Jejunum (tissue), 1 donor: Measurements from ENCODE around the gene SDS.

- PRO-cap: no peak
These were observed 46.3 kb downstream of the MAPKAPK5 start for GRCh38 chr12:111888405-111888630.

- PRO-cap: no peak
These were observed 106.3 kb downstream of the HECTD4 start for GRCh38 chr12:112275918-112276275.

GRCh38 chr12:112380883-112381544 is 1.2 kb downstream of the HECTD4 start:
- PRO-cap: no peak

DNA sequence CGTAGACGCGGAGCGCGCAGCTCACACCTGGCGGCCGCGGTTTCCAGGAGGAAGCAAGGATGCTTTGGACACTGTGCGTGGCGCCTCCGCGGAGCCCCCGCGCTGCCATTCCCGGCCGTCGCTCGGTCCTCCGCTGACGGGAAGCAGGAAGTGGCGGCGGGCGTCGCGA is 162 bp upstream of the PTPN11 start:
- PRO-cap: bidirectional peak, plus-strand start outside the sequence, minus-strand start at position 135 of the sequence

DNA sequence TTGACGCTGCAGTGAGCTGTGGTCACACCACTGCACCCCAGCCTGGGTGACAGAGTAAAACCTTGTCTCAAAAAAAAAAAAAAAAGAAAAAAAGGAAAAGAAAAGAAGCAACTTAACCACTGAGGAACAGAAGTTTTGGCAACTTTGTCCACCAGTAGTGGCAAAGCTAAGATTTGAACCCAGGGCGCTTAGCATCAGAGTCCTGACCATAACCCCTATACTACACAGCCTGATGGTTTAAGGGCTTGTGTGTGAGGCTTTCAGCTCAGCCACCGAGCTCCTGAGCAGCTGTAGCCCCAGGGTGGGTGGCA is 21.2 kb downstream of the RASAL1 start:
- PRO-cap: no peak

DNA sequence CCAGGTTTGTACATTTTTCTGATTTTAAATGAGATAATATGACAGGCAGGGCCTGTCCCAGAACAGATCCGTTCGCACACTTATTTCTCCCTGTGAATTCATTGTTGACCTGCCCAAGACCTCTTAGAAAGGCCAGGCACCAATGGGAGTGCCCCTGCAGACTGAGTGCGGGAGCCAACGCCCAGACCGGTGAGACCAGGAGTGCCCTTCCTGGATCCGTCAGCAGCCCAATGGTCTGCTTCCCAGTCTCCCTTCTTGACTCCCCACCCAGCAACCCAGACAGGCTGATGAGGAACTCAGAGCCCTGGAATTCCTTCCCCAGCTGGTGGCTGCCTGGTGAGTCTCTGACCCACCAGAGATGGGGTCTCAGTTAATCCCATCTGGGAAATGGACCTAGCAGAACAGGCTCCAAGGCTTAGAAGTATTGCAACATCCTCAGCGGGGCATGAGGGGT is 1.4 kb upstream of the RASAL1 start:
- PRO-cap: no peak

DNA sequence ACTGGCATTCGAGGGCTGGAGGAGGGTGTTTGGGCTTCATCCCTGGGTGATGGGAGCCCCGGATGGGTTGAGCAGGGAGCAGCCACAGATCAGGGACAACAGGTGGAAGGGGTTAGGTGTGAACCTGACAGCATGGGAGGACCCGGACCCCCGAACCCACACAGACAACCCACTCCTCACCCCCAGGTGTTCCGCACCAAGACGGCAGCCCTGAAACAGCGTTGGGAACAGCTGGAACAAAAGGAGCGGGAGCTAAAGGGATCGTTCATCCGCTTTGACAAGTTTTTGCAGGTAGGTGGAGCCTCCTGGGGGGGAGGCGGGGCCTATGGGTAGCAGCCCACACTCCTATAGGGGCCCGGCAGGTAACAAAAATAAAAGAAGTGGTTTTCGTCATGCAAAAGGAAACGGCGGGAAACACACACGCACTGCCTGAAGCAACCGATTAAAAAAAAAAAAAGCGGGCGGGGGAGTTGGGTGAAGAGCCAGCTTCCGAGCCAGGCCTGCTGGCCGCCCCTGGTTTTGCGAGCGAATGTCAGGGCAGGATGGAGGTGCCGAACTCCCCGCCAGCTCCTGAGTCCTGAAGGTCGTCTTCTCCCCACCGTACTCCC is 3.2 kb downstream of the CFAP73 start:
- PRO-cap: no peak

DNA sequence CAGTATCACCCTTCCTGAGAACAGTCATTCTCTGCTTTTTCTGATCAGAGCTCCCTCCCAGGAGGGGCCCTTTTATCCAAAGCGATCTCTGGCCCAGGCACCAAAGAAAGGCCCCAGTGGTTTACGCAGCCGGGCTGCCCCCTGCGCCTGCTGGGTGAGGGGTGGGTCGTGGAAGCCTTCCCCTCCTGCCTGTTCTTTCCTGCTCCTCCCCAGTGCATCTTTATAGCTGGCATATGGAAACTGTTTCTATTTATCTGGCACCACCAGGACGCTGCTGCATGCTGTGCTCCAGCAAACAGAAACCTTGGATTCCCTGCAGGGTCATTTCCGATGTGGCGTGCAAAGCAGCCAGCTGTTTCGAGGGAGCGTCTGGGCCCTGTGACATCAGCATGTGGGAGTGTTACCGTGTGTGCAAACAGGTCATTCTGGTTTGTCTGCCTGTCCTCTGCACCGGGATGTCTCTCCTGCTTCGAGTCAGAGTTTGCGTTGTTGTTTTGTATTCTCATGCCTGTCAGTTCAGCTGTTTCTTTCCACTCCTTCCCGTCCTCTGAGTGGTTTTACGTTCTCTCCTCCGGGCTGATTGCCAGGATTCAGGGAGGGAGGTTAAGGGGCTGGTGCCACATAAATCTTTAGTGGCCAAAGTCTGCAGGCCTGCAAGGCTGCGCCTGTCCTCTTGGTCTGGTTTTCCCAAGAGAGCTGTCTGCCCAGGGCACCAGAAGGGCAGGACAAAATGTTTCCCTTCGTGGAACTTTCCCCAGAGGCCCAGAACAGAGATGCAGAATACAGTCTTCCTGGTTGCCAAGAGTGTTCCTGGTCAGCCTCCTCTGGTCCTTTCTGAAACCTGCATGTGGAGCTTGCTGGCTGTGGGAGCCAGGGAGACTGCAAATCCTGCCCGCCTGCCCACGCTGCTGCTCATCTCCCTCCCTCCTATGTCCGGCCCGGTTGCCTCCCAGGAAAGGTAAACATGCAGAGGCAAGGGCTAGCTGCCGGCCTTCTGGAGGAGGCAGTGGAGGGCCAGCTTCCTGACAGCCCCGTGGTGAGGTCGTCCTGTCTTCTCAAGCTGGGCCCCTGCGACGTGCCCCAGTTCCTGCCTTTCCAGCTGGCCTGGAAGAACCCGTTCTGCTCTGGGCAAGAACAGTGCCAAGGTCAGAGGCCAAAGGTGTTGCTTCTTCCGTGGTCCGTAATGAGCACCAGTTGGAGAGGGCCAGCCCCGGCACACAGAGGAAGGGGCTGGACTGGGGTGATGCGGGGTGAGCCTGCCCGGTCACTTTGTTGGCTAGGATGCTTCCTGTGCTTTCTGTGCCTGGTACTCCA is 24.8 kb downstream of the TPCN1 start:
- PRO-cap: bidirectional peak, plus-strand start at position 324 of the sequence, minus-strand start at position 306 of the sequence; bidirectional peak, plus-strand start at position 757 of the sequence, minus-strand start at position 549 of the sequence

DNA sequence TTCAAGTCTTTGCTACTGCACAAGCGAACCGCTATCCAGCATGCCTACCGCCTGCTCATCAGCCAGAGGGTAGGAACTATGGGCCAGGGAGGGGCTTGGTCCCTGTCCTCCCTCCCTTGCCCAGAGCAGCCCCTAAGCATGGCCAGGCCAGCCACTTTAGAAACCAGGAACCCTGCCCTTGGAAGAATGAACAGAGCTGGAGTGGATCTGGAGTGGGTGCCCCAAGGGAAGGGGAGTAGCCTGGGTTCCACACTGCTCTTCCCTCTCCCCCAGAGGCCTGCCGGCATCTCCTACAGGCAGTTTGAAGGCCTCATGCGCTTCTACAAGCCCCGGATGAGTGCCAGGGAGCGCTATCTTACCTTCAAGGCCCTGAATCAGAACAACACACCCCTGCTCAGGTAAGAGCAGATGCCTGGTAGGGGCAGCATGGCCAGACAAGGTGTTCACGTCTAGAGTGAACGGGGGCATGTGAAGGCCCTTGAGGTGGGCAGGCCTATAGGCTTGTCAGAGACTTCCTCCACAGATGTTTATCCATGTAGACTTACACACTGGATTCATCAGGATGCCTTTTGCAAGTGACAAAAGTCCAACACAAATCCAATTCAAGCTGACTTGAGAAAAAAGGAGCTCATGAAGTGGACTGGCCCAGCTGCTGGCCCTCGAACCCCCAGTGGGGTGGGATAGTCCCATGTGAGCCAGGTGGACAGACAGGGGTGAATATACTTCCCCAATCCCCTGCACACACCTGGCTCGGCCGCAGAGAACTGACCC is 55.9 kb downstream of the TPCN1 start:
- PRO-cap: no peak

DNA sequence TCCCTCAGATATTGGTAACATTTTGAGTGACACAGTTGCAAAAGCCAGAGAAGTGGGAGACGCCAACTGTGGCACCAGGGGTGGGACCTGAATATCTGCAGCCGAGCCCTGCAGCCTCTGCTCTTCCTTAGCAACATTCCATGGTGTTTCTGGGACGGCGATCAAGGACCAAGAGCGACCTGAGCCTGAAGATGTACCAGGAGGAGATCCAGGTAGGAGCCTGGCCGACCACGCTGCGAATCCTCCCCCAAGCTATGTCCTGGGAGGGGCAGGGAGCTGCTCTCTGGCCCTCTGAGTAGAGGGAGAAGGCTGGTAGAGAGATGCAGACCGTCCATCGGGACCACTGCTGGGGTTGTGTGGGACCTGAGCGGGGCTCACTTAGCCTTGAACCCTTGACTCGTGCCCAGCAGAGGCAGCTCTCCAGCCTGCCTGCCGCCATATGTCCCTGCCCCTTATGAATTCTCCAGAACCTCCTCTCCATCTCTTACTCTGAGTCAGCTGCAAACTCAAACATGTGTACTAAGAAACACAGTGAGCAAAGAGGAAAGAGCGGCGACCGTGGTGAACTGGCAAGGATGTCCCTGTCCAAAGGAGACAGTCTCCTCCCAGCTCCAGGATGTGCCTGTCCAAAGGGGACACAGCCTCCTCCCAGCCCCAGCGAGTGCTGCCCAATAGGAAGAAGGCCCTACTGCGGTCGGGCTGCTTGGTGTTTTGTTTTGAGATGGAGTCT is 41.6 kb downstream of the SLC8B1 start:
- PRO-cap: no peak

- PRO-cap: no peak
These were observed 37.8 kb downstream of the SLC8B1 start for GRCh38 chr12:113296815-113297706.

DNA sequence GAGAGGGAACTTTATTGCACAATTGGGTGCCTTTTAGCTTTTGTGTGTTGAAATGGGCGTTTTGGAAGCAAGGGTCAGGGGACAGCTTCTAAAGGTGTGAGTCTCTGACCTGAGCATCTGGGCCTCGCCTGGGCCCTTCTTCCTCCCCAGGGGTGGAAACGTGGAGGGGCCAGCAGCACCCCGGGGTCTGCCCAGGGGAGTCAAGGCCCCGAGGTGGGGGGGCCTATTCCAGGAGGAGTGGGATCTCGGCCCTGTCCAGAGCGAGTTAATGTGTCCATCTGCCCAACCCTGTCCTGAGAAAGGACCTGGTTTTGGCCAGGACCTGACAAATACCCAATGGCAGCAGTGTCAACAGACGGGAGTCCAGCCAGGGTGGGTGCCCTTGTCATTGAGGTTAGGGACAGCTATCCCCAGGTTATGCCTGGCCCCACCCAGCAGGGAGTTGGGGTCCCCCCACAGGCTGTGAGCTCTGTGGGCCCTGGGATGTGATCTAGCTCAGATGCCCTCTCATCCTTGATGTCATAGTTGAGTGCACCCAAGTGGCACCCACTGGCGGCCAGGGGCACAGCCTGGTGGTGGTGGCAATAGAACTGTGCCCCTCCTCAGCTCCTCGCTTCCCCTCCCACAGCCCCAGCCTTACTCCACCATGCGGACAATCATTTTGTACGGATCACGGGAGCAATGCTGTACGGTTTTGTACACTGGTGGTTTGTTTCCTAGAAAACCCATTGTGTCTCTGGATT is 36.9 kb downstream of the SLC8B1 start:
- PRO-cap: no peak

DNA sequence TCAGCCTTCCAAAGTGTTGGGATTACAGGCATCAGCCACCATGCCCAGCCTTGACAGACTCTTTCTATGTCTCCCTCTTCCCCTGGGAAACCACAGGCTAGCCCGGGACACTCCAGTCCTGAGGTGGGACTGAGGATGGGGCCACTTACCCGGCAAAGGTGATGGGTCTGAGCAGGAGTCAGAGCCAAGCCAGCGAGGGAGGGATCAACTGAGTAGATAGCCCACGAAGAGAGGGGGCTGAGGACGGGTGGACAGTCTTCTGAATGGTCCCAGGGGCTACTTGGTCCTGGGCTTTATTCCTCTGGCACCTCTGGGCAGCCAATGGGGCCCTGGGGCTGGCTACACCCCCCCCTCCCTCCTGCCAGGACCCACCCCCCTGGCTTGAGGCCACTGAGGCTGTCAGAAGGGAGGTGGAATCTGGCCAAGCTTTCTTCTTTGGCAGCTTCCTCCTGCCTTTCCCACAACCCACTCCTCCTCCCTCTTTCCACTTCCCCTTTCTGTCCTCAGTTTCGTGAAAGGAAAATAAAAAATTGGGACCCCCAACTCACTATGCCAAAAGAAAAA is at the start of gene SDS:
Gene SDS (minus strand): TSS at position 269 of the 564 bp plus-strand sequence.
- PRO-cap: unidirectional peak, minus-strand start at position 269 of the sequence

DNA sequence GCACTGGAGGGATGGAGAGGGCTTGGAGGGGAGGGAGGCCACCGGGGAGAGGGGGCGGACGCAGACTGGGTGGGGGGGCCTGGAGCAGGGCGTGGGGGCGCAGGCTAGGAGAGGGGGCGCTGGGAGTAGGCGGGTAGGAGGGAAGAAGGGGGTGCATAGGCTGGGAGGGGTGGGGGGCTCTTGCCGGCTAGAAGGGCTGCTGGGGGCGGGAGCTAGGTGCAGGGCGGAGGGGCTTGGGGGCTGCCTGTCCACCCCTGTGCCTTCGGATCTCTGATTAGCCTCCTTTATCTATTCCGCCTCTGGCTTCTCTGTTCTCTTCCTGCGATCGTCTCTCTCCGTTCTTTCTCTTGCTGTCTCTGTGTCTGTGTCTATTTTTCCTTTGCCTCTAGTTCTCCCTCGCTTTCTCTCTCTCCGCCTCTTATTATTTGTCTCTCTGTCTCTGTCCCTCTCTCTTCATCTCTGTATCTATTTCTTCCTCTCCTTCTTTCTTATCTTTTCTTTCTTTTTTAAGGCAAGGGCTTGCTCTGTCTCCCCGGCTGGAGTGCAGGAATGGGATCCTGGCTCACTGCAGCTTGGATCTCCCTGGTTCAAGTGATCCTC is 166.8 kb upstream of the LHX5 start:
- PRO-cap: no peak

DNA sequence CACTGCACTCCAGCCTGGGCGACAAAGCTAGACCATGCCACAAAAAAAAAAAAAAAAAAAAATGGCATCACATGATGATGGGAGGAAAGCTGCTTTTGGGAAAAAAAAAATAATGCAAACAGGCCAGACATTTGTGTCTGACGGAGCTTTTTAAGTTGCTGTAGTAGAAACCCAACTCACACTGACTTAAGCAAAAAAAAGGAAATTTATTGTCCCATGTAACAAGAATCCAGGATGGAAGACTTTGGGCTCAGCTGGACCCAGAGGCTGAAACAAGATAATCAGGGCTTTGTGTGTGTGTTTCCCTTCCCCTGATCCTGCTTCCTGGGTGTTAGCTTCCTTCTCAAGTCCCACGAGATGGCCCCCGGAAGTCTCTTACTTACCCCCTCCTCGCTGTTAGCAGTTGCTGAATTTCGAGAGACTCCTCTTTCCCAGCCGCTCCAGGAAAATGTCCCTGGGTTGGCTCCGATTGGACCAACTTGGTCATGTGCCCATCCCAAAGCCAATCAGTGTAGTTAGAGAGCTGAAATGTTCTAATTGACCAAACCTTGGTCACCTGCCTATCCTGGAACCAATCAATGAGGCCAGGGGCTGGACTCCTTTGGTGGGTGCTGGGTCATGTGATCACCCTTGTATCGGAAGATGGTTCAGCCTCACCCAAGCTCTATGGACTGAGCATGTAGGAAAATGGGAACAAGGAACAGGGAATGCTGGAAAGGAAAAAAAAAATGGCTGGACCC is 192.7 kb downstream of the RBM19 start:
- PRO-cap: no peak

DNA sequence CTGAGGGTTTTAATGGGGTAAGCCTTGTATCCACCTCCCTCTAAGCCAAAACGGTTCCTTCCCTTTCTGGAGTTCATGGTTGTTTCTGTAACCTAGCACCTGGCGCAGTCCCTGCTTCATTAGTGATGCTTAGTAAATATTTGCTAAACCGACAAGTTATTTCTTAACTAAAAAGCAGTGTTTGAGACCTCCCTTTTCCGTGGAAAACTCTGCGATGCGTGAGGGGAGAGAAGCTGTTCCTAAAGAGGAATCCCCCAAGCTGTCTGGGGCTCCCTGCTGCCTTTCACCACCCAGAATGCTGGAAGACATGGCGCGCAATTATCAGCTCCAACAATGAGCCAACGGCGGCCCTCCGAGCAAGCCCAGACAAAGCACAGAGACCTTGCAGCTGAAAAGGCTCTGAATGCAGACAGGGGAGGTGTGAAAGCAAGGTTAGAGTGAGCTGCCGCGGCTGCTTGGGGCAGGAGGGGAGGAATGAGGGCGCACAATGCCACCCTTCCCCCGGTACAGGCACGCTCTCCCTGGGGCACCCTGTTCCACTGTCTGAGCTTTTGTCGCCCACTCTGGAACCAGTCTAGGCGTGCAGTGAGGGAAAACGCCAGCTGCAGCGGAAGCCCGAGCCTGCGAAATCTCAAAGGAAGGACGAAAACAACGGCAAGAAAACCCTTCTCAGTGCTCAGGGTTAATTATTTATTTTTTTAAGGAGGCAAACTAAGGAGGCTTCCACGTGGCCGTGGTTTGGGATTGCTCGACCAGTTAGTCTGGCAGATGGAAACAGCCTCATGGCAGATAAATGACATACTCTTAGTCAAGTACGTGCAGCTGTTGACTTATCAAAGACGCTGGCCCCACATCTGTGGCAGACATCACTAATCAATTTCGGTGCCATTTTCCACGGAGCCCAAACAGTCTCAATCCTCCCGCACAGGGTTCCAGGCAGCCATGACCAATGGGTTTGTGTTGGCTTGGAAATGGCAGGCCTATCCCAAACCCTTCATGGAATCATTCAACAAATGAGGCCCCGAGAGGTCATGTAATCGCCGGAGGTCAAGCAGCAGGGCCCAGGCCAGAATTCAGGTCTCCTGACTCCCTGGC is 66.3 kb downstream of the RBM19 start:
- PRO-cap: no peak

- PRO-cap: no peak
These were observed 70.8 kb downstream of the TBX5 start for GRCh38 chr12:114335146-114335557.

DNA sequence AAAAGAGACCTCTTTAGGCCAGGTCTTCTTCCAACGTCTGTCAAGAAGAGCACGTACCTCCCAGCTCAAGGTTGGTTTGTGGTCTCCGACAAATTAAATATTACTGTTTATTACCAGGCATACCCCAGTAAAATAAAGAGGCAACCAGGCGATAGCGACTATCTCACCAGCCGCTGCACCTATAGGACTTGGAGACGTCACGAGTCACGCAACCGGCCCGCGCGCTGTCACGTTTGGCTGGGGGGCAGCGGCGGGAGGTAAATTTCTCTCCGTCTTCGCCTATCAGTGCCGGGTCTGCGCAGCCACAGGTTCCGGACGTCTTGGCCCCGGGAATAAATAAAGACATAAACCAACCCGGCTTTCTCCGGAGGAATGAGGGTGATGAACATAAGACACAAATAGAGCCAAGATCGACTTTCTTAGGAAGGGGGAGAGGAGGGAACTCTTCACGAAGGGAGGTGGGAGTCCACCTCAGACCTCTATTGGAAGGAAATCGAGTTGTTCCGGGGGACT is 2.0 kb upstream of the TBX5 start:
- PRO-cap: no peak

DNA sequence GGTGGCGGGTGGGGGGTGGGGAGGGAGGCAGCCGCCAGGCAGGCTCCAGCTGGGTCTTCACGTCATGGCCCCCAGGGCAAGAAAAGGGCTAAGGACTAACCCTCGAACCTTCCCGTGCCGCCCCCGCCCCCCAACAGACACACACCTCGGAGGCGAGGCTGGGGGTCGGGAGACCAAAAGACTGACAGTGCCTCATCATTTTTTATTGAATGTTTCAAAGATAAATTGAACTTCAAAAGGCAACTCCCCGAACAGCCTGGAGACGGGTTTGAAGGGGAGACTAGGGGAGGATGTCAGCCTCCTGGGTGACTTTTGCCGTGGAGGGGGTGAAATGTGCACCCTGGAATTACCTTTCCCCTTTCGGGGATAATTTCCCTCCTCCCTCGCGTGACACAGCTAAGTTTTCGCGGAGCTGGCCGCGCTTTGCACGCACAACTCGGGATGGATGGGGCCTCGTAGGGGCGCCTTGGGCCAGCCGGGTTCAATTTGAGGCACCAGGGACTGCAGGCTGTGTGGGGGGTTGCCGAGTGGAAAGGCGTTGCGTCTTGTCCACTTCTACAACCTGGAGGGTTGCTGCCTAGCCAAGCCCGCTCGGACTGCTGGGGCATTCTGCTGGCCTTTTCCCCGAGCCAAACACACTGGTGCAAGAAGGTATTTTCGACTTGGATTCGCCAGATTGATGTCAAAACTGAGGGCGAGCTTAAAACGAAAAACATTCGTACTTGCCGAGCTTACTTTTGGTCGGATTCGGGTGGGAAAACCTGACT is 14.6 kb downstream of the TBX3 start:
- PRO-cap: no peak

GRCh38 chr12:114679539-114680199 is 4.3 kb downstream of the TBX3 start:
- PRO-cap: no peak